Melanocyte of skin (primary cell): ENCODE measurements around the genes ZNF772, C19orf18, ZSCAN22 and ZNF324B.

- CAGE, long polyA plus RNA, 2 experiments: no peak in any of the 2 experiments
Observed at GRCh38 chr19:57305889-57306474, 14.3 kb upstream of the ZNF543 start.

DNA sequence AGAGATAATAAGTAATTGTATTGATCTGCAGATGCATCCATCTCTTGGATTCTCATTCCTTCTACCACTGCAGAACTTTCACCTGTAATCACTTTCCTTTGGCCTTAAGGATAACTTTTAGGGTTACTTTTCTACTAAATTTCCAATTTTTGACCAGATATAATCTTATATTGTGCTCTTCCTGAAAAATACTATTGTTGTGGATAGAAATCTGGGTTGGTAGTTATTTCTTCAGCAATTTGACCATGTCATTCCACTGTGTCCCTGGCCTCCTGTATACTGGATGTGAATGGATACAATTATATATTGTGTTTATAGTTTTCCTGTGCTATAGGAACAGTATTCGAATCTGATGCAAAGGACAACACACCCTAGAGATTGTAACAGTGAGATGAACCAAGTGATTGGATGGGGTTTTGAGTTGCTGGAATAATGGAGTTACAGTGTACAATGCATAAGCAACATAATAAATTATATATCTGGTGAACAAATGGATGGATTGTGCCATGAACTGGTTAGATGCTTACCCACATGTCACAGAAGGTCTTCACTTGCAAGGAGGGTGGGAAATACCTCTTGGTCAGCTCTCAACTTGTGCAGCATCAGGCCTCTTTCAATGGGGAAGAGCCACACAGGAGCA is 12.1 kb upstream of the ZNF543 start:
- CAGE, long polyA plus RNA, 2 experiments: no peak in any of the 2 experiments

GRCh38 chr19:57390195-57391039 is 763 bp downstream of the ZNF548 start:
- CAGE, long polyA plus RNA, 2 experiments: no peak in any of the 2 experiments

DNA sequence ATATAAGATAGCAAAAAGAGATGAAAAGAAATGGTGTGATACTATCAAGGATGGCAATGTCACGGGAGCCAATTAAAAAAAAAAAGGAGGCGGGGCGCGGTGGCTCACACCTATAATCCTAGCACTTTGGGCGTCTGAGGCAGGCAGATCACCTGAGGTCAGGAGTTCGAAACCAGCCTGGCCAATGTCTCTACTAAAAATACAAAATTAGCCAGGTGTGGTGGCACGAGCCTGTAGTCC is 3.0 kb upstream of the ZNF749 start:
- CAGE, long polyA plus RNA, 2 experiments: no peak in any of the 2 experiments

GRCh38 chr19:57476916-57477959 is at the start of gene ZNF772:
Gene ZNF772, minus strand, starts transcription at chr19:57477566.
- CAGE, long polyA plus RNA, 2 experiments: no peak in any of the 2 experiments

- CAGE, long polyA plus RNA, 2 experiments: no peak in any of the 2 experiments
Observed at GRCh38 chr19:57812161-57812684, 2.5 kb downstream of the ZNF552 start.

- CAGE, long polyA plus RNA, 2 experiments: no peak in any of the 2 experiments
Observed at GRCh38 chr19:57816645-57817169, 2.0 kb upstream of the ZNF552 start.

GRCh38 chr19:57850537-57851108 is 964 bp downstream of the ZNF587 start:
- CAGE, long polyA plus RNA, 2 experiments: no peak in any of the 2 experiments

GRCh38 chr19:57851179-57851903 is 1.7 kb downstream of the ZNF587 start:
- CAGE, long polyA plus RNA, 2 experiments: no peak in any of the 2 experiments

GRCh38 chr19:57867703-57868487 is 18.2 kb downstream of the ZNF587 start:
- CAGE, long polyA plus RNA, 2 experiments: no peak in any of the 2 experiments

DNA sequence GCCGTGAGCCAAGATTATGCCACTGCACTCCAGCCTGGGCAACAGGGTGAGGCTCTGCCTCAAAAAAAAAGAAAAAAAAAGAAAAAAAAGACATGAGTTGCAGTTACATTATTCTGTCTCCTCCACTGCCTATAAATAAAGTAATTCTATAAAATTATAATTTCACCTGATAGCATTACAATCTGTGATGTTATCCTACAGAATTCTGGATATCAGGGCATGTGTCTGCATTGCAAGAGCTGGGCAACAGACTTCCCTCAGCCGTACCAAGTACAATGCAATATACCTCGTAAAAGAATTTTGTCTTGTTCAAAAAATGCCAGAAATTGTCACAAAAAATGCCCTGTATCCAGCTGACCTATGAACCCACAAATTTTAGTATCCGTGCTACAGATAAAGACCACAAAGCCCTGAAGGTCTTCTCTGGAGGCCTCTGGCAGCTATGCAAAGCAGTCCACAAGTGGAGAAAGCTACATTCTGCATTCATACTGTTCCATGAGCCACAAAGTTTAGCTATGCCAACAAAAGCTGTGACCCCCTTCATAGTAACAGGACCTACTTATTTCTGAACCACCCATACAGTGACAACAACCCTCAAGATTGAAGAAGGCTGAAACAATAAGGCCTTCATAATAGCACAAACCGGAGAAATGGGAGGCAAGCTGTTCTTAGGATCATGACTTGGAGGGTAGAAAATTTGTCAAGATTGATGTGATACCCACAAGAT is 17.8 kb downstream of the ZNF814 start:
- CAGE, long polyA plus RNA, 2 experiments: no peak in any of the 2 experiments

DNA sequence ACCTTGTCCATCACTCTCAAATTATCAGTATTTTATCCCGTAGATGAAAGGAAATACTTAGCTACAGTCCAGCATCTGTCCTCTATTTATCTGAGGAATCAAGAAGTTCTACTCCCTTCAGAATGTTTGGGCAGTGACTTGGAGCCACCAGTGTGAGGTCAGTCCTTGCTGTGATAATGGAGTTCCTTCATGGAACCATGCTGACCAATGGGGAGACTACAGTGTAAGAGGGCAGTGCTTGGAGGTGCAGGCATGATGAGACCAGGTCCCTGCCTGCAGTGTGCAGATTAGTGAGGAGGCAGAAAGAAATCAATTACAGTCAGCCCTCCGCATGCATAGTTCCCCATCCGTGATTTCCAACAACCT is at the start of gene C19orf18:
Gene C19orf18 (minus strand): TSS at position 113 of the 366 bp plus-strand sequence.
- CAGE, long polyA plus RNA, 2 experiments: no peak in any of the 2 experiments

DNA sequence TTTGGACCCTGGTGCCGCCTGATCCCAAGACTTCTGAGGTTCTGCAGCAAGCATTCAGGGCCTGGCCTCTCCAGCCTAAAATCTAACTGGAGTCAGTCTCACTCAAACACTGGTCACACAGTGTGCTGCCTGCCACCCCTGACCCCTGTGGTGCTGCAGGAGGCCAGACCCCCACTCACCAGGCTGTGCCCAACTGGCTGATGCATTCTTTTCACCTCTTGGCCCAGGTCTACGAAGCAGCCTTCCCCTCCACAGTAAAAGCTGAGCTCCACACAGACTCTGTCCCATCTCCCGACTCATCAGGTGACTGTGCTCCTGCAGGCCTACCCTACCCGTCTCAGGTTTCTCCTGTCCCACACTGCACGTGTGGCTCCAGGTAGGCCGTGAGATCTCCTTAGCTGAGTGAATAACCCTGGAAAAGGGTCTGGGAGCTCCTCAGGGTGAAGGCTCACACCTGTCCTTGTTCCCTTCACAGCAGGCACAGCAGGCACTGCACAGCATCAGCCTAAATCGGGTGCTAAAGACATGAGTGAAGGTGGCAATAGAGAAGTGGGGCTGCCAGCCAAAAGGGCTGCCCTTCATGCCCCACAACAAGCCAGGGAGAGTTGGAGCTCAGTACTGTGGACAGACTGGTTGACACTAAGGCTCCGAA is 3.5 kb downstream of the ZNF606 start:
- CAGE, long polyA plus RNA, 2 experiments: no peak in any of the 2 experiments

GRCh38 chr19:58037733-58038332 is 4.0 kb downstream of the ZSCAN1 start:
- CAGE, long polyA plus RNA, 2 experiments: no peak in any of the 2 experiments

DNA sequence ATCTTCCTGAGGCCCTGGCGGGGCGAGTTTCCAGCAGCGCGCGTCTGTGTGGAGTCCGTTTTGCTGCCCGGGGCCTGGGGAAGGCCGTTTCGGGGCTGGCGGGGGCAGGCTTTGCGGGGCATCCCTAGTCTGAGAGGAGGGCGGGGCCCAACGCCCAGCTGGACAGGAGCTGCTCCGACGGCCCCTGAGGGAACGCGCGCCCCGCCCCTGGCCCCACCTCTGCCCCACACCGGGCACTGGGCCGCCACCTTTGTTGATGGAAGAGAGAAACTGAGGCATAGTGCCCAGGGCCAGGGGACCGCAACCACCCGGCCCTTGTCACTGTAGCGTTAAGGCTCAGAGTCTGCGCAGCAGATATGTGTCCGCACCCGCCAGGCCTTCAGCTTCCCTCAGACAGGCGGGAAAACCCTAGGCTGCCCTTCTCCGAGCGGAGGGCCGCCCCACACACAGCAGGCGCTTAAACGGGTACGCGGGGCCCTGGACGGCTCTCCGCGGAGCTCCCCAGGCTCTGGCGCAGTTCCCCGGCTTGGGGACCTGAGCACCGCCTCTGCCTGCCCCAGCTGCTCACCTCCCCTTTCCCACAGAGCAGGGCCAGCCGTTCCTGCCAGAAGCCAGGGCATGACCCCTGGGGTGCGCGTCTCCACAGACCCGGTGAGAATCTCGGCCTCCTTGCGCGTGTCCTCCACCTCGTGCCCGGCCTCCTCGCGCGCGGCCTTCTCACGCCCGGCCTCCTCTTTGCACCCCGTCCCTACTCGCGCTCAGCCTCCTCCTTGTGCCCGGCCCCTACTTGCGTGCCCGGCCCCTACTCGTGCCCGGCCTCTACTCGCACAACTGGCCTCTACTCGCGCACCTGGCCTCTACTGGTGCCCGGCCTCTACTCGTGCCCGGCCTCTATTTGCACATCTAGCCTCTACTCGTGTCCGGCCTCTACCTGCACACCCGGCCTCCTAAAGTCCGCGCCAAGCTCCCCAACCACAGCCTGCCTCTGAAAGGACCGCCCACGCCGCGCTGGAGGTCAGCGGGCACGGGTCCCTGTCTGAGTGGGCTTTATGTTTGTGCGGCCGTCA is 636 bp downstream of the ZNF135 start:
- CAGE, long polyA plus RNA, 2 experiments: no peak in any of the 2 experiments

DNA sequence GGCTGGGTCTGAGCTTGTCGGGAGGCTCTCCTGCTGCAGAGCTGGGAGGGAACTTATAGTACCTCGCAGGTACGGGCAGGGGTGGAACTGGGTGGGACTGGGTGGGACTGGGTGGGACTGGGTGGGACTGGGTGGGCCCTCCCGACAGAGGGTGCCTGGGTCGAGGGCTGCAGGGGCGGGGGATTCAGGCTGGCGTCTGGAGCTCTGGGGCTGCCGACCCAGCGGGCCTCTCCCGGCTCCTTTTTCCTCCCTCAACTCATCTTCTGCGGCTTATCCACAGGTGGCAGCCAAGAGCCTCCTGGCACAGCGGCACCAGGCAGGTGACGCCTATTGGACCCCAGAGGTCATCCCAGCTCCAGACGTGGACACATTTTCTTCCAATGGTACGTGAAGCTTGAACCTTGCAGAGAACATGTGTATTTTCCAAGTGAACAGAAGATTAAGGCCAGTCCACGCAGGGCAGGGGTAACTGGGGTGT is 513 bp downstream of the ZNF544 start:
- CAGE, long polyA plus RNA, 2 experiments: no peak in any of the 2 experiments

DNA sequence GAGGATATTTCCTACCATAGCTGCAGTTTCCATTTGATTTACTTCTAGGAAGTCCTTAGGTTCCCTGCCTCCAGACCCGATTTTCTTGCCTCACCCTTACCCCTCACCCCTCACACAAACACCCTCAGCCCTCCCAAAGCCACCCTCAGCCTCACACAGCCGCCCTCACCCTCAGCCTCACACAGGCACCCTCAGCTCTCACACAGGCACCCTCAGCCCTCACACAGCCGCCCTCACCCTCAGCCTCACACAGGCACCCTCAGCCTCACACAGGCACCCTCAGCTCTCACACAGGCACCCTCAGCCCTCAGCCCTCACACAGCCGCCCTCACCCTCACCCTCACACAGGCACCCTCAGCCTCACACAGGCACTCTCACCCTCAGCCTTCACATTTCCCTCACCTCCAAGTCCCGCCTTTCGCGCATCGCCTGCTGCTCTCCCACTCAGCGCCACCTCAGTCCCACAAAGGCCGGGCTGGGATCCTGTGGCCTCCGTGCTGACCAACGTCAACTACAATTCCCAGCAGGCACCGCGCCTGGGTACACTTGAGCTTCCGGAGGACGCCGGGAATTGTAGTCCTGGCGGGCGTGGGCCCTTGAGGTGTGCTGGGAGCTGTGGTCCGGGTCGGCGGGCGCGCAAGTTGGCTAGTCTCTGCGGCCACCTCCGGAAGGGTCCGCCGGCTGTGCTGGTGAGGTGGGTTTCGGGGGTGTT is at the start of gene ZSCAN22:
Gene ZSCAN22 (plus strand): TSS at position 574 of the 712 bp plus-strand sequence.
- CAGE, long polyA plus RNA, 2 experiments: start-site peak on the minus strand in 2 of 2 experiments, centred at positions 483 to 484 of the sequence, 107 to 299 reads per replicate

GRCh38 chr19:58407477-58408127 is 847 bp upstream of the ZNF584 start:
- CAGE, long polyA plus RNA, 2 experiments: no peak in any of the 2 experiments

- CAGE, long polyA plus RNA, 2 experiments: no peak in any of the 2 experiments
Observed at GRCh38 chr19:58451131-58452364, at the start of gene ZNF324B. Gene ZNF324B, plus strand, starts transcription at chr19:58451622.

DNA sequence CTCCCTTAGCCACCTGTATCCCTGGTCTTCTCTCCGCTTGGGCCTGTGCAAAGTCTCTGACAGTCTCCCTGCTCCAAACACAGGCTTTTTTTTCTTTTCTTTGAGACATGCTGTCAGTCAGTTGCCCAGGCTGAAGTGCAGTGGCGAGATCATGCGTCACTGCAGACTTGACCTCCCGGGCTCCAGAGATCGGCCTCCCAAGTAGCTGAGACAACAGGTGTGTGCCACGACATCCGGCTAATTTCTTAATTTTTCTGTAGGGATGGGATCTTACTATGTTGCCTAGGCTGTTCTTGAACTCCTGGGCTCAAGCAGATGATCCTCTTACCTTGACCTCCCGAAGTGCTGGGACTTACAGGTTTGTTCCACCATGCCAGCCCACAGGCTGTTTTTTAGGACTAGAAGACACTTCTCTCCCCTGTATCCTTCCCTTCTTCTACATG is 1.5 kb downstream of the MZF1 start:
- CAGE, long polyA plus RNA, 2 experiments: no peak in any of the 2 experiments